Tongue (tissue), 2 donors: ENCODE measurements around a stretch of chr12.

DNA sequence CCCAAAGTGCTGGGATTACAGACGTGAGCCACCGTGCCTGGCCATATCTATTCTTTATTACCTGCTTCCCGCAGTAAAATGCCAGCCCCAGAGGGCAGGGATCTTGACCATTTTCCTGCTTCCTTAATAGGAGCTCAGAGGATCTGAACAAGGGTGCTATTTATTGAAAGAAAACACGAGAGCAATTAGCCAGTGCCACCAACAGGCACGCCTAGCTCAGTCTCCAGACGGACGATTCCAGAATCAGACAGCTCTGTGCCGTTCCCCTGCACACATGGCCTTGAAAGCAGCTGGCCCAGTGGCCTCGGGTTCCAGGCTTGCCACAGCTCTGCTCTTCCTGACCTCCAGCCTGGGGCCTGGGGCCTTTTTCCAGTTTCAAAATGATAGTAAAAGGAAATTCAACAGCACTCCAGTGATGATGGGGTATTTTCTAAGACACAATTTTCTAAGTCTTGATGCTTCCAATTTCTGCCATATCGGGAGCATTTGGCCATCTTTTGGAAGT lies 135.2 kb upstream of the RFLNA start:
- RAMPAGE, long total RNA, result no peak

GRCh38 chr12:124233345-124233897 lies 61.5 kb upstream of the RFLNA start:
- RAMPAGE, long total RNA, result no peak

DNA sequence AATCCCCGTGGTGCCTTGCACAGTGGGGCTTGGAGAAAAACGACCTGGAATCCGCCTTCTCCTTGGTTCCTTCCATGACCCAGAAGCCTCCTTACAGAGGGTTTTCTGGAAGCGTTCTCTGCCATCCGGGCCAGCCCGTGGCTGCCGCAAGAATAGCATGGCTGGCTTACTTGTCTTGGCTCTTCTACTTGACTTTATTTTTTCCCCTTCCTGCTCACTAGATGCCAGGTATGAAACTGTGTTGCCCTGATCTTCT lies 2.1 kb downstream of the RFLNA start:
- RAMPAGE, long total RNA, result no peak

DNA sequence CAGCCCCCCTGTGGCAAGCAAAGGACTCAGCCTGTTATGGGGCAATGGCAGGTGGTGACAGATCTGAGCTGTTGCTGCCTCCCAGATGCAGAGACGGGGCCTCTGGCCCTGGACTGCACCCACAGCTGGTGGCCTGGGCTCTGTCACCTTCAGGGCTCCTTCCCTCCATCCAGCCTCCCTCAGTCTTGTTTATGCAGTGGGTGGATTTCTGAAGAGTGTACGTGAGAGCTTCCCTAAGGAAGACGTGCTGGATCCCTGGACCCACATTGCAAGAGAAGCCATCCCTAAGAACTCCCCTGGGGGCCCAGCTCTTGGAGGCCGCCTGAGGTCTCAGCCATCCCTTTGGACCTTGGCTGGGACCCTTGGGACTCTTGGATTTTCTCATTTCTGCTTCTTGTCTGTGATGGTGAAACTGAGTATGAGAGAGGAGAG lies 5.2 kb downstream of the RFLNA start:
- RAMPAGE, long total RNA, result no peak

GRCh38 chr12:124359459-124359895 lies 64.6 kb downstream of the RFLNA start:
- RAMPAGE, long total RNA, result no peak

DNA sequence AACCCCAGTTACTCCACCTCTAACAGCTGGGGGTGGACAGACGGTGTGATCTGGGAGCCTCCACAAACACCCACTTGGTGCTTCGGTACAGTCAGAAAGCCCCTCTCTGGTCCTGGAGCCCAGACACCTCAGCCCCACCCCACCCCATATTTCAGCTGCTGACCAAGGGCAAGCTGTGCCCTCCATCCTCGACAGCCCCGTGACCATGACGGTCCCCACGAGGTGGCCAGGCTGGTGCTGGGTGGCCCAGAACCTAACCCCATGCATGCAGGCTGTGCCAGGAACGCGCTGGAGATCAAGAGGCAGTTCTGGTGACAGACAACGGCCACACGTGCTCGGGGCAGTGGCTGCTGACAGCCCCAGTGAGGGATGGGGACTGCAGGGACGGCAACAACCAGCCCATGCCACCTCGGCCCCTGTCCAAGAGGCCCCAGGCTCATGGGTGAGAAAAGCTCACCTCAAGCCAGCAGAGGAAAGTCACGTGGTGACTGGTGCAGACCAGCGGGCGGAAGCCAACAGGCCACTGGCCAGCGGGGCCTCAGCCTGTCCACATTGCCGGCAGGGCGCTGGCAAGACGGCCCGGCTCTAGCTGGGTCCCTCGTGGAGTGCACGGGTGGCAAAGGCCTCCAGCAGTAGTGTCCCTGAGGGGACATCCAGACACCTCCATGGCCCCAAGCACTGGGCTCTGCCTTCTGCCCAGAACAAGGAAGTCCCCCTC lies 134.3 kb downstream of the NCOR2 start:
- RAMPAGE, long total RNA, result no peak

DNA sequence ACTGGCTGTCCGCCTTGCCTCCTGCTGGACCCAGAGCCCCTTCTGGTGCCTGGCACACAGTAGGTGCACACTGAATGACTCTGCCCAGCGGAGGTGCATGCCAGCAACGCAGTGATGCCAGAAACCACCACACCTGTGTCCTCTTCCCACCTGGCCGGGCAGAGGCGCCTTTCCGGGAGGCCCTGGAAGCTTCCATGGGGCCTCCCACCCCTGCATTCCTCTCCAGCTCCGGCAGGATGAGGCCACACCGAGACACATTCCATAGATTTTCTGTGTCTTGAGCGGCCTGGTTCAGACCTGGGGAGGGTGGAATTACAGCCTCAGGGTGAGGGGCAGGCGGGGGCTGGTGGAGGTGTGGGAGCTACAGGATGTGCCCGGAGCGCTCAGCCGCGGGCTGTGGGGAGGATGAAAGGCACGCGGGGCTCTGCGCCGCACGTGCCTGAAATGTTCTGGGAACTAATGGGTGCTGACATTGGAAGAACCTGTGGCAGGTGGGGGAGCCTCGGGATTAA lies 66.9 kb downstream of the NCOR2 start:
- RAMPAGE, long total RNA, result no peak

- RAMPAGE, long total RNA, result no peak
Measured at GRCh38 chr12:124543012-124543810, 24.2 kb downstream of the NCOR2 start.

DNA sequence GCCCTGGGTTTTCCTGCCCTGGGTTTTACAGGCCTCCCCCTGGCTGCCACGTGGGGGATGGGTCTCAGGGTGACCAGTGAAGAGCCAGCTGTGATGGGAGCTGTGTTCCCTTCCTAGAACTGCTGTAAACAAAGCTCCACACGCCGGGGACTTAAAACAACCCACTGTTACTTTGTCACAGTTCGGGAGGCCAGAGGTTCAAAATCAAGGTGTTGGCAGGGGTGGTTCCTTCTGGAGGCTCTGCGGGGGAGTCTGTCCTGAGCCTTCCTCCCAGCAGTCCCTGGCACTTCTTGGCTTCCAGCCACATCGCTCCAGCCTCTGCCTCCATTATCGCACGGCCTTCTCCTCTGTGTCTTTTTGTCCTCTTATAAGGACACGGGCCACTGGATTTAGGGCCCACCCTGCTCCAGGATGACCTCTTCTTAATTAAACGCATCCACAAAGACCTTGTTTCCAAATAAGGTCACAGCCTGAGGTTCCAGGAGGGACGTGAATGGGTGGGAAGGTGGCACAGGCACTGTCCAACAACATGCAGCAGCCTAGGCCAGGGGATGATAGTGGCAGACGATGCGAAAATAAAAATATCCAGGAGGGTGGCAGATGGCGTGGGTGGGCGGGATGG lies 10.2 kb downstream of the NCOR2 start:
- RAMPAGE, long total RNA, result no peak

GRCh38 chr12:124565034-124565611 lies 2.3 kb downstream of the NCOR2 start:
- RAMPAGE, long total RNA, result no peak

- RAMPAGE, long total RNA, result no peak
Measured at GRCh38 chr12:124586562-124586936, 19.1 kb upstream of the NCOR2 start.

- RAMPAGE, long total RNA, result no peak
Measured at GRCh38 chr12:124603358-124603619, 35.9 kb upstream of the NCOR2 start.

GRCh38 chr12:124669263-124669767 lies 101.9 kb upstream of the NCOR2 start:
- RAMPAGE, long total RNA, result no peak

- RAMPAGE, long total RNA, result no peak
Measured at GRCh38 chr12:124676197-124676902, 108.9 kb upstream of the NCOR2 start.

DNA sequence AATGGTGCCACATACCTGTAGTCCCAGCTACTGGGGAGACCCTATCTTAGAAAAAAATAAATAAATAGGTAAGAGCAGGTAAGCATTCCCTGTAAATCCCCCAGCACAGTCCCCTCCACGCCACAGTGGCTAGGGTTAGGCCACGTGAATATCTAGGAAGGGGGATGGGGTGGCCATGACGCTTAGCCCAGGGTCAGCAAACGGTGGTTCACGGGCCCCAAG lies 113.4 kb upstream of the NCOR2 start:
- RAMPAGE, long total RNA, result no peak

GRCh38 chr12:124713017-124714240 lies 146.0 kb upstream of the NCOR2 start:
- RAMPAGE, long total RNA, result no peak

- RAMPAGE, long total RNA, result no peak
Measured at GRCh38 chr12:124736985-124737424, 126.7 kb downstream of the SCARB1 start.

GRCh38 chr12:124749882-124750536 lies 113.7 kb downstream of the SCARB1 start:
- RAMPAGE, long total RNA, result no peak

GRCh38 chr12:124765100-124765921 lies 98.4 kb downstream of the SCARB1 start:
- RAMPAGE, long total RNA, result no peak

GRCh38 chr12:124773845-124774552 lies 89.7 kb downstream of the SCARB1 start:
- RAMPAGE, long total RNA, result no peak